ENCODE measurements around a stretch of chr5.

DNA sequence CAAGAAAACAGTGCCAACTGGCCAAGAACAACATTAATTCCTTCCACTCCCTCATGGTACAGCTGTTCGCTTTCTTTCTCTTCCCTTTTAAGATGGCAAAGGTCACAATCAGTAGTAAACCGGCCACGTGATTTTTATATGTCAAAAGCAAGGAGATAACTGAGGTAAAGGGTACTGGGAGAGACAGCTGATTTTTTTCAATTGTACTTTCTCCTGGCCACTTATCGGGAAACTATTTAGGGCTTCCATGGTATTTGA is 25.0 kb downstream of the PLPP1 start:
- RRBS = no CpG with 5 or more reads among the region's 4 CpGs

DNA sequence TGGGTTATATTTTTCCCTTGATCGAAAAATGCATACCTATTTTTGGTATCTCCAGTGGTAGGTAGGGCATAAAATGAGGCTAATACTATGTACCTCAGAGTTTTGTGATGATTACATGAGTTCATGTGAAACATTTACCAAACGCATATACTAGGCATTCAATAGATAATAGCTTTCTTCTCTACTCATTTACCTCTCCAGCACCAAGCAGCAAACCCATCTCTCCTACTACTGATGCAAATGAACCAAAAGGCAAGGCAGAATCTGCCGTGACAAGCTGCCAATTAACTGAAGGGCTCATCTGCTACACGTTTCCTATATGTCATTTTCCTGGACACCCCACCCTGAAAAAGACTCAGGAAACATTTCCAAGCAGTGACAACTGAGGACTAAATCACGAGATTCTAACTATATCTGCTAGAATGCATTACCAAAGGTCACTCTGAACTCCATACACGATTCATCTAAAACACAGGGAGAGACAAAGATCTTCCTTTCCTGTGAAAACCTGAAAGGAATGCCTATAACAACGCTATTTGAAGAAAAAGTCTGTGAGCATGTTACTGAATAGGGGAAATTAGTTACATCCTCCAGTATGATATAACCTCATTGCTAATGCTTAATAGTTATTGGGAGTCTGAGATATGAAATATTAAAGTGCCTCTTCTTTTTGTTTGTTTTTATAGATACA is 12.9 kb downstream of the PLPP1 start:
- RRBS = no CpG with 5 or more reads among the region's 7 CpGs

DNA sequence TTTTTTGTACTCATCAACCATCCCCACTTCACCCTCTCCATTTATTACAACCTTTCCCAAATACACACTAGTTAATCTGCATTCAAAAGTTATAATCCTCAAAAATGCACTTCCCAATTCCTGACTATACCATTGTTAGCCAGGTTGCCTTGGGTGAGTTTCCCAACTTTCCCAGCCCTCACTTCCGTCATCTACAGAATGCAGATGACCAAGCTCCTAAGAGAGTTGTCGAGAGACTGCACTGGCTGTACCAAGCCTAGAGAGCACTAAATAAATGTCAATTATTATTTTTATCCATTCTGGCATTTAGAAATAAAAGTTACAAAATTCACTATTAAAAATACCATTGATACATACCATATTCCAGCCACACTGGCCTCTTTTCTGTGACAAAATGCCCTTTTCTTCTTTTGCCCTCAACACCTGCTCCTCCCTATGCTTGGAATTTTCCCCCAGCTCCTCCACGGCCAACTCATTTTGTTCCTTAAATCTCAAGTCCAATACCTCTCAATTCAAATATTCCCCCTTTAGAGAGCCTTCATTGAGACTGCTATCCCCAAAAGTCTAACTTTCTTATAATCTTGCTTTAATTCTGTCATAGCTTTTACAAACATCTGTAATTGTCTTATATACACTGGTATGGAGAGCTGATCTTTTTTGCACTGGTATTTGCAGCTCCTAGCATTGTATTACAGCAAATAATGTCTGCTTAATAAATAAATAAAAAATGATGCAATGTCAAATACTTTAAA is 11.2 kb downstream of the PLPP1 start:
- RRBS = no CpG with 5 or more reads among the region's 3 CpGs

DNA sequence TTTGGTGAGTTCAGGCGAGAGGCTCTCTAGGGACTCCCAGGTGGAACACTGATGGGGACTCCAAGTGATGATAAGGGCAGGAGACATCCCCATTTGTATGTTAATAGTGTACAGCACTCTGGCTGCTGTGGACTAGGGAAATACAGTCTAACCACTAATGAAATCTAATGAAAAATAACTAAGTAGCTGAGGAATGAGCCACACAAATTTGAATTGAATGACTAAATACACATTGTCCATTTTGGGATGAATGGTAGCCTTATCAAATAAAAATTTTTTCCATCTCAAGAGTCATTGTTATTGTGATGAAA is 59.7 kb upstream of the PLPP1 start:
- RRBS = no CpG with 5 or more reads among the region's 1 CpG

- RRBS = no CpG with 5 or more reads among the region's 1 CpG
These were observed 17.6 kb downstream of the IL31RA start for GRCh38 chr5:55868680-55869158.

DNA sequence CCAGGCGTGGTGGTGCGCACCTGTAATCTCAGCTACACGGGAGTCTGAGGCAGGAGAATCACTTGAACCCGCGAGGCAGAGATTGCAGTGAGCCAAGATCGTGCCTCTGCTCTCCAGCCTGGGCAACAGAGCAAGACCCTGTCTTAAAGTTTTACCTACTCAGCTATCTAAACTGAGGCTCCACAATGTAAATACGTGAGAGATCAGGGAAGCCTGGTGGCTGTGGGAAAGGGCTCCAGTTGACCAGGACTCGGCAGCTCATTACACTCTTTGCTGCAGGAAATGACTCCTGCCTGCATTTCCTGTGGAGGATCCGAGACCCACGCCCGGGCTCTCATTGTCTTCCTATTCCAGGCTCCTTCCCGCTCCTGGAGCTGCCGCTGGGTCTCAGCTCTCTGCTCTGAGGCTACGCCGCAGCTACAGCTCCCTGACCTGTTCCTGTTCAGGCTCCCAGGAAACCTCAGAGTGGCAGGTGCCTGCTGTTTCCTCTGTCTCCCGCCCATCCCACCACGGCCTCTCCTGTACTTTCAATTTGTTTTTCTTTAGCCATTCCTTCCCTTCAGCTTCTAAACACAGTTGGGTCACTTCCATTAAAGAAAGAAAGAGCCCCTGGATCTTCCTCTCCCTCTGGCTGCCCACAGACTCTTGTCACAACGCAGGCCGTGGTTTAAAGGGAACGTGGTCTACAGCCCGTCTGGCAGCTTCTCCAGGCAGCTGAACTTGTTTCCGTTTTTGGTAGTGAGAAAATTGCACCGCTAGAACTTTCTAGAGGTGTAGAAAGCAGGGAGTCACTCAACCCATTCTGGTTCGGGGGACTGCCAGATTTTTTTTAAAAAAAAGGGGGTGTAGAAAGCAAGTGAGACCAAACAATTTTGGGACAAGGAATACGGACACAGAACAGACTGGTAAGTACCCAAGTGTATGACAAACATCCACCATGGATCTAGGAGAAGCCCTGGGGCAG is 71.5 kb downstream of the IL6ST start:
- RRBS = no CpG with 5 or more reads among the region's 25 CpGs

GRCh38 chr5:55954527-55955243 is 40.1 kb downstream of the IL6ST start:
- RRBS = no CpG with 5 or more reads among the region's 7 CpGs

DNA sequence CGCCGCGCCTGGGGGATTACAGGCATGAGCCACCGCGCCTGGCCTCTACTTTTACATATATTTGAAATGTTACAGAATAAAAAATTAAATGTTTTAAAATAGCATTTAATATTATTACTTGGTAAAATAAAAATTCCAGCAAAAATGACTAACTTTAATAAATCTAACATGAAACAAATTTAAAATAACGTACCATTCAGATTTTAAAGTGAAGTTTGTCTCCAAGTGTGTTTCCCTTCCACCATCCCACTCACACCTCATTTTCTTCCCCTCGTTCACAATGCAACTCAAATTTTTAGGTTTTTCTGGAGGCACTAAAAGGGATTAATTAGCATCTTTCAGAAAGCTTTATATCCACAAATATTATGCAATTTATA is 26.7 kb downstream of the IL6ST start:
- RRBS = no CpG with 5 or more reads among the region's 7 CpGs

DNA sequence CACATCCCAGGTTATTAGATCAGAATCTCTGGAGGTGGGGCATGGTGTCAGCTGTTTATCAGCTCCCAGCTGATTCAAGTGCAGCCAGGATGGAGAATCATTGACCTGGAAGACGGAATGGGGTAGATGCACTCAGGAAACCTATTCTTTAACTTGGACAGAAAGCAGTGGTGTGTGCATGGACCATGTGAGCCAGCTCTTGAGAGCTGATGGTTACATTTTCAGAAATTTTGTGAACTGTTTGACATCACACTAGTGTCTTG is 108.2 kb upstream of the IL6ST start:
- RRBS = no CpG with 5 or more reads among the region's 1 CpG

- RRBS = no CpG with 5 or more reads among the region's 11 CpGs
These were observed 117.7 kb upstream of the IL6ST start for GRCh38 chr5:56112340-56112988.

DNA sequence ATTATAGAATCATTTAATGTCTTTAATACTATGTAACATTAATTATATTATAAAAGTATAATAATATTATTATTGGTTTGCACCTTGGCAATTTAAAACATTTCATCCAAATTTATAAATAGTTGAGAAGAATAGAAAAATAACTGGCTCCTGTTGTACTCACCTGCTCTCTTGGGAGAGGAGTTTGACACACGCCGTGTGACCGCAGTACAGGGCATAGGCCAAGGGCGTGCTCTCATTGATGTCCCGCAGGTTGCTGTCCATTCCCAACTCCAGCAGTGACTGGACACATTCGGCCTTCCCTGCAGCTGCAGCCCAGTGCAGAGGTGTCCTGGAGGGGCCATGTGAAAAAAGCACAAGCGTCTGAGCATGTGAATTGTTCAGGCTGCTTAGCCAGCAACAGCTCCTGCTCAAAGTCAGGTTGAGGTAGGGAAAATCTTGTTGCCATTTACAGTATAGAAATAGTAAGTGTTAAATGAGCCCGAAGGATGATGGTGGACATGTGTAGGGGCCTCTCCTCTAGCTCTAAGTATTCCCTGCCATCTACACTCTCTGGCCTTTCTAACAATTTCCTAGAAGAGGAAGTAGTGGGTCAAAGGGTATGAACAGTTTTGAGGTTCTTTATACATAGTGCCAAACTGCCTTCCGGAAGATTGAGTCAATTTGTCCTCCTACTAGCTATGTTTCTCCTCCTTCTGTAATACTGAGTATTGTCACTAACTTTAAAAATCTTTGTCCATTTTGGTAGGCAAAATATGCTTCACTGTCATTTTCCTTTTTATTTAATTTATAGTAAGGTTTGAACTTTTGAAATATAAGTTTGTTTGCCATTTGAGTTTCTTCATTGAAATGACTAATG is 116.4 kb downstream of the ANKRD55 start:
- RRBS = no CpG with 5 or more reads among the region's 9 CpGs

DNA sequence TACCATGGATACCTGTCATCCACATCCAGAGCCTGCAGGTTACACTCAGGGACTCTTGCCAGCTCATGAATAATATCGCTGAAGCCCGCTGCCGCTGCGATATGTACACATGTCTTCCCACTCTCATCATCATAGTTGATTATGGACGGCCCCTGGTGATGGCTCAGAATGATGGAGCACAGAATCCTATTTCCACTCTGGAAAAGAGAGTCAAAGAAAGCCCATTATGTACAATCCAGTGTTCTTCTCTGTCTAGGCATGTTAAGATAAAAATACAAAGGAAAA is 106.3 kb downstream of the ANKRD55 start:
- RRBS = no CpG with 5 or more reads among the region's 5 CpGs

- RRBS = no CpG with 5 or more reads among the region's 3 CpGs
These were observed 202.4 kb upstream of the MAP3K1 start for GRCh38 chr5:56612994-56613370.

GRCh38 chr5:56824099-56824657 is 8.8 kb downstream of the MAP3K1 start:
- RRBS = no CpG with 5 or more reads among the region's 2 CpGs

DNA sequence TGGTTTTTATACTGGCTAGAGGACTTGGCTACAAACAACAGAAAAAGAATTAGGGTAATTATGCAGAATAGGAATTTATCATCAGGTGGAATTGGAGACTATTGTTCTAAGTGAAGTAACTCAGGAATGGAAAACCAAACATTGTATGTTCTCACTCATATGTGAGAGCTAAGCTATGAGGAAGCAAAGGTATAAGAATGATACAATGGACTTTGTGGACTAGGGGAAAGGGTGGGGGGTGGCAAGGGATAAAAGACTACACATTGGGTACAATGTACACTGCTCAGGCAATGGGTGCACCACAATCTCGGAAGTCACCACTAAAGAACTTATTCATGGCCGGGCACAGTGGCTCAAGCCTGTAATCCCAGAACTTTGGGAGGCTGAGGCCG is 51.6 kb upstream of the MIER3 start:
- RRBS = no CpG with 5 or more reads among the region's 3 CpGs

- RRBS = no CpG with 5 or more reads among the region's 8 CpGs
These were observed 1.8 kb downstream of the GPBP1 start for GRCh38 chr5:57175534-57176187.

- RRBS = no CpG with 5 or more reads among the region's 10 CpGs
These were observed 2.5 kb downstream of the GPBP1 start for GRCh38 chr5:57176188-57176911.

- RRBS = 0% methylated on average over 1 of the region's 8 CpGs
These were observed 5.7 kb upstream of the ACTBL2 start for GRCh38 chr5:57488202-57488861.

GRCh38 chr5:57663470-57664012 is 180.9 kb upstream of the ACTBL2 start:
- RRBS = no CpG with 5 or more reads among the region's 2 CpGs

- RRBS = no CpG with 5 or more reads among the region's 7 CpGs
These were observed 379.9 kb upstream of the ACTBL2 start for GRCh38 chr5:57862376-57863080.

Data from cardiac fibroblast (primary cell).